Pulmonary artery (tissue), 1 donor: ENCODE results near the genes NT5C1A and ZFP69B.

DNA sequence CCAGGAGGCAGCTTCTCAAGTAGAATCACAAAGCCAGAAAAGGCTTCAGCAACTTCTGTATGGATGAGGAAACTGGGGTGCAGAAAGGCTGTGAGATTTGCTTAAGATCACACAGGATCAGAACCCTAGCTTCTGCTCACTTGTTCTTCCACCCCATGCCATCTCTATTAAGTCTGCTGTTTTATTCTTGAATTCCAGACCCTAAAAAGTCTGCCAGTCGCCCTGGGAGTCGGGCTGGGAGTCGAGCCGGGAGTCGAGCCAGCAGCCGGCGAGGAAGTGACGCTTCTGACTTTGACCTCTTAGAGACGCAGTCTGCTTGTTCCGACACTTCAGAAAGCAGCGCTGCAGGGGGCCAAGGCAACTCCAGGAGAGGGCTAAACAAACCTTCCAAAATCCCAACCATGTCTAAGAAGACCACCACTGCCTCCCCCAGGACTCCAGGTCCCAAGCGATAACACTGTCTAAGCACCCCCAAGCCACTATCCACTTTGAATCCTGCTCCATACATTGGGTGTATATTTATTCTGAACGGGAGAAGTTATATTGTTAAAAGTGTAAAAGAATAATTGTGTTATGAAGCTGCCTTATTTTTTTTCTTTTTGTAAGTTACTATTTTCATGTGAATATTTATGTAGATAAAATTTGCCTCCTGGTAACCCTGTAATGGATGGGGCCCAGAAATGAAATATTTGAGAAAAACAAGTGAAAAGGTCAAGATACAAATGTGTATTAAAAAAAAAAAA, 5.9 kb upstream of the BMP8A start:
- PRO-cap = no peak

GRCh38 chr1:39569412-39570219, 7.0 kb downstream of the PABPC4 start:
- PRO-cap = no peak

DNA sequence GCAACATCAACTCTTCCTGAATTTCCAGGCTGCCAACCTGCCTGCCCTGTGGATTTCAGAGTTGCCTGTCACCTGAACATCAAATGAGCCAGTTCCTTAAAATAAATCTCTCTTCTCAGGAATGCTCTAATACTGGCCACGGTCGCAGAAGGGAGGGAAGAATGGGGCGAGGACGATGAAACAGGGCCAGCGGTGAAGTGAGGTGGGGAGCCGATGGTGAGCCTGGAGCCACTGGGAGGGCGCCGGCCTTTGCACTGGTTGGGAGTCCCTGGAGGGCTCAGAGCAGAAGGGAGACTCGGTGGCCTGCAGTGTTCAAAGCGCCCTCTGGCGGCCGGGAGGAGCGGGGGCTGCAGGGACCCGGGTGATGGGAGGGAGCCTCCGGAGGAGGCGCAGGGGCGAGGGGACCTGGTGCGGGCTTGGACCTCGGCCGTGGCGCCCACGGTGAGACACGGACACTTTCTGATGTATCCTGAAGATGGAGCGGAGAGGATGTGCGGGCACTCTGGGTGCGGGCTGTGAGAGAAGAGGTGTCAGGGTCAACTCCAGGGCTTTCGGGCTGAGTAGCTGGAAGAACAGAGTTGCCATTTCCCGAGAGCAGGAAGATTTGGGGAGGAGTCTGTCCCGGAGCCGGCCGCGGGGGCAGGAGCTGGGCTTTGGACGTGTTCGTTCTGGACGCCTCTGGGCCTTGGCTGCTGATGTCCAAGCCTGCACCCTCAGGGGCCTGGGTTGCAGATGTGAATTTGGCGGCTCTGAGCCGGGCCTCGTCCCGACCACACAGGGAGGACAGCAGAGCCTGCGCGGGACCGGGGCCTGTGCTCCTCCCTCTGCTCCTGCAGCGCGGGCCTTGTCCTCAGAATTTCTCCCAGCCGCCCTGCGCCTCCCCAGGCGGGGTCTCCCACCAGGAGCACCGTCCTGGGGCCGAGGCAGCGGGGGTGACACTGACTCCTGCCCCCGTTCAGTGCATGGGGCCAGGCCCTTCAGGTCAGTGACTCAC, 29.7 kb downstream of the HEYL start:
- PRO-cap = no peak

DNA sequence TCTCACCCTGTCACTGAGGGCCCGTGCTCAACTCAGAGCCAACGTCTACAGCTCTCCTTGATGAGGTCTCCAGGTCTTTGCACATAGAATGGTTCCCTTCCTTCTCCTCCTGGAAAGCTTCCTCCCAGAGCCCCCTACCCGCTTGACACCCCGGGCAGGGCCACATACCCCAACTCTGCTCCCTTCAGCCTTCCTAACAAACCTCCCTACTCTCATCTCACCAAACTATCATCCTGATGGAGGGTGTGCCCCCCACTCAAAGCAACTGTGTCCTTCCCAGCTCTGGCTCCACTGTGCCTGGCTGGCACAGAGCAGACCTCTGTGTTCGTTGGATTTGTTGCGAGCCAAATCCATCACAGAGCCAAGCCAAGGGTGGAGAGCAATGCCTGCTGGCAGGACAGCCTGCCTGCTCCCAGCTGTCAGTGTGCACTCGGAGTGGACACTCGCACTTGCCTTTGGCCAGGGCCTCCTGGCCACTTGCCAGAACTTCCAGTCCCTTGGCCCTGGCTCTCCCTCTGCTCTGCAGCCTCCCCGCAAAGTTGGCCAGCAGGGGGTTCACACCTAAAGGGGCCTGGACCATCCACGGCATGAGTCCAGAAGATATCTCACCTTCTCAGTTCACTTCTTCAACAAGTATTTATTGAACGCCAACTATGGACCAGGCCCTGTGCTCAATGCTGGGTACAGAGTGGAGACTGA, 16.5 kb downstream of the HEYL start:
- PRO-cap = no peak

DNA sequence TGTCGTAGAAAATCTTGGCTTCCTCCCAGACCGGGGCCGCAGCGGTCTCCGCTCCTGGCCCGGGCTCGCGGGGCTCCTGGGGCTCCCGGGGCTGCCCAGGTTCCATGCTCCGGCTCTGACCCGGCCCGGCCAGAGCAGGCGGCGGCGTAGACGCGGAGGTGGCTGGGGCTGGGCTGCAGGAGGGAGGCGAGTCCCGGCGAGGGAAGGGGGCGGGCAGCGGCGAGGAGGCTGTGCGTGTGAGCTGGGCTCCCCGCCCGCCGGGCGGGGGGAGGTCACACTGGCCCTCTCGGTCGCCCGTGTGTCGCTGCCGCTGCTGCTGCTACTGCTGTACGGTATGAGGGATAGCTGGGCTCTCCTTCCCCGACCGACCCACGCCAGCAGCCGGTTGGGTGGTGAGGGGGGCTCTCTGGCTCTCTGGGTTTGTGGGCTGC, at the start of gene NT5C1A:
Gene NT5C1A (minus strand): TSS at position 175 of the 431 bp plus-strand sequence.
- PRO-cap = no peak

GRCh38 chr1:39757392-39758157, 13.6 kb downstream of the OXCT2 start:
- PRO-cap = no peak

DNA sequence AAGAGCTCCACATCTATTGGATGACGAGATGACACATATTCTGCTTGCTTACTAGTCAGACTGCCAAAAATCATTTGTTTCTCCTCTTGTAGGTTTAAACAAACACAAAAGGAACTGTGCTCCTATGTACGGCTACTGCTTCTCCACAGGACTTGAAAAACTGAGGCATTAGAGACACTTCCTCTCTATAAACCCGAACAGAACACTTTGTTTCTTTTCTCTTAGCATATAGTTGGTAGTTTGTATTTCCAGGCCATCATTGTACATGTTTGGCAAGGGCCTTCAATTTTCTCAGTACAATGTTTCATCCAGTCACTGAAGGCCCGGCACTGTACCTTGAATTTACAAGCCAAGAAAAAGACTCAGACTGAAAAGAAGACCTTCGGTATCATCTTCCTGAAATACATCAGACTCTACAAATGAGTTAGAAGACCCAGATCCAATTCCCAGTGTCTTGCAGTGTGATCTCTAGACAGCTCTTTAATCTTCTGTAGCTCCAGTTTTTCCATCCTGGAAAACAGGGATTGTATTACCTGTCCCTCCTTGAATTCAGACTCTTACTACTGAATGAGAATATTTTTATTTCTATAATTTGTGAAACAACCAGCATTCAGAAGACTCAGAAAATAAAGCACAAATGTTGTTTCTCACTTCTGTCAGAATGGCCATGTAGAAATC, 5.8 kb downstream of the TRIT1 start:
- PRO-cap = no peak

DNA sequence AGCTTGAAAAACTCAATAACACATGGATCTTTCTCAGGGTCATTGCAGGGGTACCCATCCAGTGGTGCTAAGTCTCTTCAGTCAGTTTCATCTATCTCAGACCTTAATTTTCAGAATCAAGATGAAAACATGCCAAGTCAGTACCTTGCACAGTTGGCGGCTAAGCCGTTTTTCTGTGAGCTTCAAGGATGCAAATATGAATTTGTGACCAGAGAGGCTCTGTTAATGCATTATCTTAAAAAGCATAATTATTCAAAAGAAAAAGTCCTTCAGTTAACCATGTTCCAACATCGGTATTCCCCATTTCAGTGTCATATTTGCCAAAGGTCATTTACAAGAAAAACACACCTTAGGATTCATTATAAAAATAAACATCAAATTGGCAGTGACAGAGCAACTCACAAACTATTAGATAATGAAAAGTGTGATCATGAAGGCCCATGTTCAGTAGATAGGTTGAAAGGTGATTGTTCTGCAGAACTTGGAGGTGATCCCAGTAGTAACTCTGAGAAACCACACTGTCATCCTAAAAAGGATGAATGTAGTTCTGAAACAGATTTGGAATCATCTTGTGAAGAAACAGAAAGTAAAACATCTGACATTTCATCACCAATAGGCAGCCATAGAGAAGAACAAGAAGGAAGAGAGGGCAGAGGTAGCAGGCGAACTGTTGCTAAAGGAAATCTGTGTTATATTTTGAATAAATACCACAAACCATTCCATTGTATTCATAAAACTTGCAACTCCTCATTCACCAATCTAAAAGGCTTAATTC, 9.6 kb upstream of the TMCO2 start:
- PRO-cap = no peak

DNA sequence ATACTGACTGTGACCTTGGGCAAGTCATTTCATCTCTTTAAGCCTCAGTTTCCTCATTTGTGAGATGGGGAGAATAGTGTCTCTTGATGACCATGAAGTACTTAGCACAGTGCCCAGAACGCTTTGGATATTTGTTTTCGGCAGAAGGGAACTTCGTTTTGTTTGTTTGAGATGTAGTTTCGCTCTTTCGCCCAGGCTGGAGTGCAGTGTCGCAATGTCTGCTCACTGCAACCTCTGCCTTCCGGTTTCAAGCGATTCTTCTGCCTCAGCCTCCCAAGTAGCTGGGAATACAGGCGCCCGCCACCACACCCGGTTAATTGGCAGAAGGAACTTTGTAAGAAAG, 22.0 kb upstream of the COL9A2 start:
- PRO-cap = no peak

DNA sequence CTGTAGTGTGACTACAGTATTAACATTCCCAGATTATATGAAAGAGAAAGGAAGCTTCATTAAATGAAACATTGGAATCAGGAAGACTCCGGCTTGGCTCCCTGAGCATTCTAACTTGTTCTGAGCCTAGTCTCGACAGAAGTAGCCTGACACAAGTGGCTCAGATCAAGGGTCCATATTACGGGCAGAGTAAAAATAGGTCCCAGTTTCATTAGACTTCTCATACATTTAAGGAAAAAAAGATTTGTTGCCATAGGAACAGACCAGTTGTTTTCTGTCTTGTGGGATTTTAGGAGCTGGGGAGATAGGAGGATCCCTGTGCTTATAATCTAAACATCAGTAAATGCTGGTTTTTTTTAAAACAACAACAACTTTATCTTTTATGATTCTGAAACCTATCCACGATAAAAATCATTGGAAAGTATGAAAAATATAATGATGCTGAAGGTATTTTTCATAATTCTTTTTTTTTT, 12.9 kb downstream of the SMAP2 start:
- PRO-cap = unidirectional peak, minus-strand start at position 112 of the sequence

- PRO-cap = no peak
These were observed 18.2 kb downstream of the SMAP2 start for GRCh38 chr1:40391629-40392298.

DNA sequence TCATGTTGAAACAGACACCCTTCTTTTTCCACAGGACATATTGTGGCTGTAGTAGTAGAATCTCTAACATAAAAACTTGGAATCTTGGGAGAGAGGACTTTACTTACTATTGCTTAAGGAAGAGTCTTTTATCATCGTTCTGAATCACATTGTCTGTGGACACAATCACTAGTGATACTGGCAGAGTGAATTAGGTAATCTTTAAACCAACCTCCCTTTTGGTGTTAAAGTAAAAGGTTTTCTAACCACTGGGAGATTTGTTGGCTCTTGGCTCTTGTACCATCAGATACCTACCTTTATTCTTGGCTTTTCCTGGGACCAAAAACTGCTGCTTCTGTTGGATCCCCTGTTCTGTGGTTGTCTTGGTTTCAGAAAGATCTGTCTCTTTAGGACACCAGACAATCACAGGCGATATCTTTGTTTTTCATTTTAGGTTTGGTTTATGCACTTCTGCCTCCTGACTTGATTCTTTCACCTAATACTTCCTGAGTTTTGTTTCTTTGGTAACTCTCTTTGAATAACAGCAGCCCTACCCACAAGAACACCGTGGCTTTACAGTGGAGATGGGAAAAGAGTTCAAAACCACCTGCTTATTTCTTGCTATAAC, 36.6 kb upstream of the ZFP69B start:
- PRO-cap = no peak

DNA sequence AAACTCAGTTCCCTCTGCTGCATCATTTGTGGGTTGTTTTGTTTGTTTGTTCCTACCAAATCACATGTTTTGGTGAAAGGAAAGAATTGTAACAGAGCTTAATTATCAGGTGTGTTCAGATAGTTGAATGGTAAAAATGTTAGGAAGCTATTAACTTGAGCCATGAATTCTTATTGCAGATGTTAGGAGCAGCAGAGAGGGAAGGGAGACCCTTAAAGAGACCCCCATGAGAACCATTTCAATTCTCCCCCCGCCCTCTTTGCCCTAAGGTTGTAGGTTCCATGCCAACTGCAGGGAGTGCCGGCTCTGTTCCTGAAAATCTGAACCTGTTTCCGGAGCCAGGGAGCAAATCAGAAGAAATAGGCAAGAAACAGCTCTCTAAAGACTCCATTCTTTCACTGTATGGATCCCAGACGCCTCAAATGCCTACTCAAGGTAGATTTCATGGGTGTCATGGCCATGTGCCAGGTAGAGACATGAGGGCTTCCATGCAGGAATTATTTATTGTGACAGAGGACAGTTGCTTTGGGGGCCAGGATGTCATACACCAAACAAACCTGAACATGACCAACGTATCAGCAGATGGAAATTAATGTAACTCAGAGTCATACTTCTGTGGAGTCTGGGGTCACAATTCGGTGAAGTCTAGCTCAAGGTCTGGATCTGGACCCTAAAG, 34.2 kb upstream of the ZFP69B start:
- PRO-cap = no peak

GRCh38 chr1:40426633-40427007, 23.7 kb upstream of the ZFP69B start:
- PRO-cap = no peak

DNA sequence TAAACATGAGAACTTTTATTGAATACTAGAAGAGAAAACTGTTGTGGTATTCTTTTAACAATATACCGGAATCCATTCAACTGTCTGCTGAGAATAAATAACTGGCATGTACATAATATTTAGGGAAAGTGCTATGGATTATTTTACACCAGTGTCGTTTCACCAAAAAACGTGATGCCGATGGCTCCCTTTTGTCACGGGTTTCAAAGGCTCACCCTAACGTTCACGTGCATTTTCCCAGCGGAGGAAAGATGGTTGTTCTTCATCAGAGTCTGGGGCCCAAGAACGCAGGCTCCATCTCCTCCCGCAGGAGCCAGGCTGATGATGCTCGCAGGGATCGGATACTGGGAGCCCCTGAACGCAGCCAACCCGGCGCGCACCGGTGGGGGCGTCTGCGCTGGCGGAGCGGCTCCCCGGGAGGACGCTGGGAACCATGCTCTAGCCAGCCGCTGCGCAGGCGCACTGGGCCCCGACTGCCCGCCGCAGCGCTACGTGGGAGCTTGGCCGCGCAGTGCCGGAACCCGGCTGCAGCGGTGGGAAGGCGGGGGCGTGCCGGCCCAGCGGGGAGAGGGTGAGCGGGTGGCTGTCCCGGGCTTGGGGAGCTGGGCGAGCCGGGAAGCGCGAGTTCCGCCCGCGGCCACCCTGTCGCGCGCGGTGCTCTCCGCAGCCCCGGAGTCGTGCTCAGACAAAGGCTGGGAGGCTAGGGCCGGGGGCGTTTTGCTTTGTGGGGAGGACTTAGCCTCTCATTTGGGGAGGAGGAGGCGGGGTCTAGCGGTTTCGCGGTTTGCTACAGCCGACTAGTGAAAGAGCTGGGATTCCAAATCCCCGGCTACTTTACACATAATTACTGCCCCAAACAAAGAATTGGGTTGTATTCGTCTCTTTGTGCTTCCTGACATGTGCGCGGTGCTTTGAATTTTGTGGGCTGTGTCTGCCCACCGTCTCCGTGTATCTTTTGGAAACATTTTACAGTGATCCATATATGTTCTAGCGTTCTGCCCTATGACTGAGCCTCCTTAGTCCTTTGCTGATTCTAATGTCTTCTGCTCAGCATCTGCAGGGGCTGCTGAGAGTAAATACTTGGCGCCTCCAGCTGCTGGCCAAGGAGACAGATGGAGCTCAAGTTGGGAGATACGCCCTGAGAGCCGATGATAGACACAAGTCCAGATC, at the start of gene ZFP69B:
Gene ZFP69B (plus strand): TSS at position 872 of the 1,170 bp plus-strand sequence.
- PRO-cap = bidirectional peak, plus-strand start at position 600 of the sequence, minus-strand start at position 475 of the sequence

- PRO-cap = no peak
These were observed 25.1 kb downstream of the NFYC start for GRCh38 chr1:40716504-40717137.

DNA sequence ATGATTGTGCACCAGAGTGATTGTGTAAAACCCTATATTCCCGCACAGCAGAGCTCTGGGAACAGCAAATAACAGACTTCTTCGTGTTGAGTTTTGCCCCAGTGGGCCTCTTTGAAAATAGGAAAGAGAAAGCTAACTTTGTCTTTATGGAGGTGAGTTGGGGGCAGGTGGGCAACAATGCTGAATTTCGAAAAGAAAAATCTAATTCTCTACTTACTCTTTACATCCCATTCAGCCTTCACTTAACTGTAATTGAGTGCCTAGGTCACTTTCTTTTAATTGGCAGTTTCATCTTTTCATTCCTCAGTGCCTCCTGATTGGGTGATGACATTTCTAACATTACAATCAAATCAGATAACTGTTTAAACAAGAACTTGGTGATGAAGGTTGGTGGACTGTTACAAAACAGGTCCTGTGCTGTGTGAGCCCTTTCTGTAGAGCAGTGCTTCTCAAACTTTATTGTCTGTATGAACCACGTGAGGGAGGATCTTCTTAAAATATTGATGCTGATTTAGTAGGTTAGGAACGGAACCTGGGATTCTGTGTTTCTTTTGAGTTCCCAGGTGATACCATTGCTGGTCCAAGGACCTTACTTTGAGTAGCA, 40.2 kb upstream of the KCNQ4 start:
- PRO-cap = no peak

DNA sequence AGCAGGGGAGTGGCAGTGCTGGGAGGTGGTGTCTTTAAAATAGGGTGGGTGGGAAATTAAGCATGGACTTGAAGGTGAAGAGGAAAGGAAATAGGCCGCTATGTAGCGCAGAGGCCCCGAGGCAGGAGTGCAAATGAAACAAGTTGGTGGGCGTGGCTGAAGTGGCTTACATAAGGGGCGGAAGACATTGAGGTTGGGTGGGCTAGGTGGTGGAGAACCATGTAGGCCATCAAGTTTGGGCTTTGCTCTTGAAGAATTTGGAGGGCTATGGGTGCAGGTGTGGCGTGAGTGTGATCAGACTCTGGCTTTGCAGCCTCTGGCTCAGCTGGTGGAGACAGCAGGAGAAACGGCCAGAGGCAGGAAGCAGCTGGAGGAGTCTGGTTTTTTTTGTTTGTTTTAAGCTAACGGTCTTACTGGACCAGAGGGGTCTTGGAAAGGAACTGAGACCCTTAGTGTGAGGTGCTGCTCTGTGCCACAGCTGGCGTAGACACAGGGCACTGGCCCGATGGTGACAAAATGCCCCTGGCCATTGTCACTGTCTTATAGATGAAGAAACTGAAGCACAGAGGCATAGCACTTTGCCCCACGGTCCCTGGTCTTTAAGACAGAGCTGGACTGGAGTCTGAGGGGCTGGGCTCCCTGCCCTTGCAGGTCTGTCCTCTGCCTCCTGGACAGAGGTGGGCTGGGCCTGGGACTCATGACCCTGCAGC, 6.5 kb downstream of the SLFNL1 start:
- PRO-cap = no peak

DNA sequence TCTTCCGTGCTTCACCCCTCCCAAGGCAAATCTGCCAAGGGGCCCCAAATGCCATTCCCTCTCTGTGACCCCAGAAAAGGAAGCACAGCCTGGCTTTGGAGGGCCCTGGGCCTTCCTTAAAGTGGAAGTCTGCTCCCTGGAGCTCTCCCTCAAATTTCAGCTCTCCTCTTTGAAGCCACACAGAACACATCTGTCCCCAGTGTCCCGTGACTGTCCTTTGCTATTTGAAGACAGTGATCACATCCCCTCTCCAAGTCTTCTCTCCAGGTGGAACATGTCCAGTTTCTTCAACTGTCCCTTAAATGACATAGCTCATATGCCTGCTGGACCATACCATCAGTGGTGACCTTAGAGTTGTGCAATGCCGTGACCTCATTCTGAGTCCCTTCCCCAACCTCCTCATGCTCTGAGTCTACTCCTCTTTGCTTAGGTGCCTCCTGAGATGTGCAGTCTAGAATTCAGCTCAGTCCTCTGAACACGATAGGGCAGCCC, 100.7 kb upstream of the SCMH1 start:
- PRO-cap = no peak

GRCh38 chr1:41360031-41360627, 118.0 kb upstream of the SCMH1 start:
- PRO-cap = no peak